ENCODE measurements around a stretch of chr1.

- PRO-cap, 2 experiments = no peak in any of the 2 experiments
Measured at GRCh38 chr1:8241540-8241985, 76.4 kb upstream of the SLC45A1 start.

GRCh38 chr1:8294361-8294688 is 23.6 kb upstream of the SLC45A1 start:
- PRO-cap, 2 experiments = no peak in any of the 2 experiments

- PRO-cap, 2 experiments = no peak in any of the 2 experiments
Measured at GRCh38 chr1:8350322-8350819, 32.5 kb downstream of the SLC45A1 start.

DNA sequence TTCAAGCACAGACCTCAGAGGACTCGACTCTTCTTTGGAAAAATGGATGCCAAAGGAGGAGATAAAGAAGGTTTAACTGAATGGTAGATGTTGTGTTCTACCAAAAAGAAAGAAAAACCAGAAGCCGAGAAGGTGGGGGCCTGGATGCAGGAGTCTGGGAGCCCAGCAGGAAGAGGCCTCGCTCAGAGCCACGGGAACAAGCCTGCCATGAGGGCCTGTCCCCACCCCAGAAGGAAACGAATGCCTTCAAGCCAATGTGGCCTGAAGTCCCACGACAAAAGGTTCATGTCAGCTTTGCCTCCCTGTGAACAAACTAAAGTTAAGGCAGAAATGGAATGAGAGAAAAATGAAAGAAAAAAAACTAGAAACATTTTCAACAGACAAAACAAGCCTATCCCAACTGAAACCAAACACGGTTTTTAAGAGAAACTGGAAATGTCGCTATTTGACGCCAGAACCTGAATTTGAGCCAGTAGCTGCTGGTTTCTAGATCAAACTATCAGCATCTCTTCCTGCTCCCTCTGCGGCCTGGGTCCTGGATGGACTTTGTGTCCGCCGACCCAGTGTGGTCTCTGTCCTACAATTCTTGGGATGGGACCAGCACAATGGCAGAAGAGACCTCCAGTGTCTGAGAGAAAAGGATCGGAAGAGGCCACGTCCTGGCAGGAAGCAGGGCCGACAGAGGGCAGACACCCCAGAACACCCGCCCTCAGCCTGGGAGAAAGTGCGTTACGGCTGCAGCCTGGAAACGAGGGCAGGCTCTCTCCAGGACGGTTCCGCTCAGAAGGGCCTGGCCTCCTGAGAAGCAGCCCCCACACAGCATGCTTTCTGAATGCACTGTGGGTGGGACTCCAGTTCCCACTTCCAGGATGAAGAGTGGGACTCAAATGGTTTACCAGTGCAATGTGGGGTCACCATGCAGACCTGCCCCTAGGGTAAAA is 35.2 kb downstream of the SLC45A1 start:
- PRO-cap, 2 experiments = no peak in any of the 2 experiments

DNA sequence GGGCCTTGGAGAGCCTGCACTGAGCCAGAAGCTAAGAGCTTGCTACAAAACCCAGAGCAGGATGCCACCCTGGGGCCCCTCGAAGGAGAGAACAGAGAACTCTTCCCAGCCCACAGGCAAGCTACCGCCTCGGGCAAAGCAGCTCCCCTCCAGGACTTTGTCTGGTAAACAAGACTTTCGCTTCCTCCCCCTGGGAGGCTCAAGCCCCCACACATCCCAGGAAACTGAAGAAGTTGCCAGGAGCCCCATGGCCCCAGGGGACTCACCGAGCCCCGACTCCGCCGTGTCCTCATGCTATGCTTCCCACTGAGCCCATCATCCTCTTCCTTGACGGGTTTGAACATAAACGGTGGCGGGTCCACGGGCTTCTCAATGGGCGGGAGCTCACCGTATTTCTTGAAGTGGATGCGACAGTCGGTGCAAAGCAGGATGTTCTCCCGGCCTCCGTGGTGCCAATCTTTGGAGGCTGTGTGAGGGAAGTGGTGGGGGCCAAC is 45.9 kb downstream of the SLC45A1 start:
- PRO-cap, 2 experiments = no peak in any of the 2 experiments

GRCh38 chr1:8463147-8463842 is 145.4 kb downstream of the SLC45A1 start:
- PRO-cap, 2 experiments = no peak in any of the 2 experiments

- PRO-cap, 2 experiments = peak in 2 of 2 experiments; most common plus-strand start chr1:8526132 (in 2); most common minus-strand start chr1:8525951 (in 2)
Measured at GRCh38 chr1:8525598-8526455, 207.9 kb downstream of the SLC45A1 start.

DNA sequence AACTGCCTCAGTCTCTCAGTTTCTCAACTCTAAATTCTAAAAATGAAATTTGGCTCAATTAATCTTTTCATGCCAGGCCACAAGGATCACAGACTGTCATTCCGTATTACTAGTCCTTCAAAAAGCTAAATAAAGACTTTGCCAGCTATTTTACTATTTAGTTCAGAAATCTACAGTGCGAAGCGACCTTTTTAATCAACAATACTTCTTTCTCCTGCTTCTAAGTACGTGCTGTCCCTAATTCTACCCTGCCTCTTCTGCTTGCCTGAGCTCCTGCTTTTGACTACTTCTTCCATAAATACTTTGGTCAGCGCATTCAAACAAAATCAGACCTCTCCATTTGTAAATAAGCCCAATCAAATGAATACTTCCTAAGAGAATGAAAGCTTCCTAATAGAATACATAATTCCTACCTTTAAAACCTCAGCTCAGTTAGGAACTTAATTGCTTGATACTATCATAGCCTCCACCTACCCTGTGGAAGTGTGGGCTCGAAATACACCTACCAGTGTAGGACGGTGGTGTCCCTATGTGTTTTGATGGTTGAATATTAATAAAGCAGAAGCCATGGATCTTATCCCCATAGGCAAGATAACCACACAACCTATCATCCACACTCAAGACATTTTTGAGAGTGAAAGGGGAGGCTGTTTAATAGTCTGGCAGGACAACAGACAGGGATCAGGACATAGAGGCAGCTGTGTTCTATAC is 196.8 kb downstream of the RERE start:
- PRO-cap, 2 experiments = no peak in any of the 2 experiments

DNA sequence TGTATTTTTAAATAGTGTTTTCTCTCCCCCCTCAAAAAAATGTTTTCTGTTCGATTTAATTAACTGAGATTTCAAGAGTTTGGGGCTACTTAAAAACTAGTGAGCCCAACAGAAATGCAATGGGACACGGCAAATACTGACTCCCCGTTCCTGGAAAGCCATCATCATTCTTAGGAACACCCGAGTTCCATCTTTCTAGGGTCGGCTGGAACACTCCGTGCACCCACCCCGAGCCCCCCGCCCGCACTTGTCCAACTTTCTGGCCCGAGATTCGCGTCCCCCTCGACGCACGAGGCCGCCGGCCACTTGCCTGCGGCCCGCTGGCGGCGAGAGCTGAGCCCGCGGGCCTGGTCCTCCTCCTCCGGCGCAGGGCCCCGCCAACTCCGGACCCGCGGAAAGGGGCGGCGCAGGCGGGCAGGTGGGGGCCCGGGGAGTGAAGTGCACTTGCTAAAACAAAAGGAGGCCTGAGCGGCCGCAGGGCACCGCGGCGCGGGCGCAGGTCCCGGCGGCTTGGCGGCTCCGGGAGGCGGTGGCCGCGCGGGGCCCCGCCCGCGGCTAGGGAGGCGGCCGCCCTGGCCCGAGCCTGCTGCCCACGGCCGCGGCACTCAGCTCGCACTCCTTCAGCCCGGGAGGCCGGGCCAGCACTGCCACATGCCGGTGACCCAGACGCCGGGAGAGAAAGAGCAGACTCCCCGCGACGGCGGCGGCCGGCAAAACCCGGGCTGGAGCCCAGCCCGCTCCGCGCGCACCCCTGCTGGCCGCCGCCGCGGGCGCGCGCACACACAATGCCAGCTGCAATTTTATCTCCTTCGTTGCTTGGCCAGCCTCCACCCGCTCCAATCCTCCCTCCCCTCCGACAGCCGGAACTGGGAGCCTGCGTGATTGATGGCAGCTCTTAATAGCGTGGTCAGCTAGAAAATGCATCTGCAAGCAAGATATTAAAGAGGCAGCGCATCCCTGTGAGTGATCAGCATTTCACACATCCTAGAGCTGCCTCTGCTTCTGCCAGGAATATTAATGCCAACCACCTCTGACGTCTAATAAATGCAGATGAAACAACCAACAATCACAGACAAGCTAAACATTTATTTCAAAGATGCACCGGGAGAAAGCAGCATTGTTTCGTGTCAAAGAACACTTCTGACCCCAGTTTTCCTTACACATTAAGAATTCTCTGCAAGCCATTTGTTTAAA is 114.3 kb downstream of the RERE start:
- PRO-cap, 2 experiments = peak in 2 of 2 experiments; most common minus-strand start position 646 of the sequence (in 2)

- PRO-cap, 2 experiments = no peak in any of the 2 experiments
Measured at GRCh38 chr1:8860635-8861367, 17.7 kb downstream of the ENO1 start.

DNA sequence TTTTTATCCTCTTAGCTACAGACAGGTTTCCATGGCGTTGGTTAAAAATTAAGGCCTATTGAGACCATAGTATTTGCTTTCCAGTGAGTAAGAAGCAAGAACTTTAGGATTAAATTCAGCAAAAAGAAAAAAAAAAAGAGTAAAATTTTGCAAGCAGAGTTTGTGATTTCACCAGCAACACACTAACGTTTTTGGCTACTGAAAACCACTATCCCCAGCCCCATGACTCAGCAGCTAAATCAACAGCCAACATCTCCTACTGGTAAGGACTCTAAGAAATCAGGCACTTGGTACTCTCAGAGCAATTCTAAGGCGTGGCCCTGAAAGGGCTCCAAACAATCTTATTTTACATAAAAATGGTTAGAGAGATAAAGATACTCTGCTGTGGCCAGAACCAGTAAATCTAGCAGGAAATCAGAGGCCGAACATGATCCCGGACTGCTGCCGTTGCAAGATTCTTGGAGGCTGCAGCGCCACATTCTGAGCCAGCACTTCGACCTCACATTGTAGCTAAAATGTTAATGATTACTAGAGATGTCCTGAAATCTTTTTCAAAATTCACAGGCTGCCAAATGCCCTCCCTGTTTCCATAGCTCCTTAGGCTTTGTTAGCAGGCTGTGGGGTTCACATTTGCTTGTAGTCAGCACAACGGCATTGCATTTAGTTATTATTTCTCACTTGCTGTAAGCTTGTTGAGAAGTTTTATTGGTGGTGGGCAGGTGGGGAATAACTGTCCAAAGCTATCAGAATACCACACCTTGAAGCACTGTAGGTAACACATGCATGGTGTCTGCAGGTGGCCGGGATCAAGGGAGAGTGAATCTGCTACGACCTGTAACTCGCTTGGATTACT is 1.7 kb upstream of the ENO1 start:
- PRO-cap, 2 experiments = no peak in any of the 2 experiments

GRCh38 chr1:9071545-9072054 is 2.2 kb upstream of the SLC2A5 start:
- PRO-cap, 2 experiments = no peak in any of the 2 experiments

- PRO-cap, 2 experiments = no peak in any of the 2 experiments
Measured at GRCh38 chr1:9149620-9150335, 20.9 kb upstream of the GPR157 start.

- PRO-cap, 2 experiments = no peak in any of the 2 experiments
Measured at GRCh38 chr1:9164862-9165696, 36.2 kb upstream of the GPR157 start.

- PRO-cap, 2 experiments = no peak in any of the 2 experiments
Measured at GRCh38 chr1:9196168-9197258, 38.1 kb upstream of the H6PD start.

- PRO-cap, 2 experiments = no peak in any of the 2 experiments
Measured at GRCh38 chr1:9198539-9199202, 35.9 kb upstream of the H6PD start.

DNA sequence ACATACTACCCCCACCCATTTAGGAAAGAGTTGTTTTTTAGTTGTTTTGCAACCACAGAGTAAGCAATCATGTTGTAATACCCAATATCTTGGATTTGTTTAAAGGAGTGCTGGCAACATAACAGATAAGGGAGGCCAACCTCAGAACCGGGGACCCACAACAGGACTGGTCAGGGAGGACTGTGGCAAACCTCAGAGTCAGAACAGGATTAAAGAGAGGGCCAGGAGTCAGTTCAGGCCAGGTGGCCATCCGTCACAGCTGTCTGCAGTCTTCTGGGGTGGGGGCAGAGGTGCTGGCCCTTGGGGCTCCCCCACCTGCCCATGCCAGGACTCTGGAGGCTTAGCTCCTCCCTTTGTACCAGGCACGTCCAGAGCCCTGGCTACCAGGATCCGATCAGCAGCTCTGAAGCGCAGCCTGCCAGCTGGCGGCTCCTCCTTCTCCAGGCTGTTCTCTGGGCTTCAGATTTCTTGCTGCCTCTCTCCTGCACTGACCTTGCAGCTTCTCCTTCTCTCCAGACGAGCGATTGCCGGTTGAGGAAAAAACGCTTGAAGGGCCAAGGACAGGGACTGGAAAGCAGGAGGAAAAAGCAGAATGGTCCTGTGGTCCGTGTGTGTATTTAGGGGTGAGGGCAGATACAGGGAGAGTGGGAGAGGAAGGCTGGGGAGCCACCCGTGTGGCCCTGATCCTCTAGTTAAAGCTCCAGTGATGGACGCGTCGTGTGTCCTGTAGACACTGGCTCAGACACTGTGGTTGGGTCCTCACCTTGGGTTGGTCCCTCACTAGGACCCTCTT is 8.0 kb downstream of the H6PD start:
- PRO-cap, 2 experiments = no peak in any of the 2 experiments

GRCh38 chr1:9248759-9249191 is 14.2 kb downstream of the H6PD start:
- PRO-cap, 2 experiments = no peak in any of the 2 experiments

GRCh38 chr1:9251320-9252217 is 17.0 kb downstream of the H6PD start:
- PRO-cap, 2 experiments = no peak in any of the 2 experiments

GRCh38 chr1:9266070-9267046 is 26.3 kb upstream of the SPSB1 start:
- PRO-cap, 2 experiments = no peak in any of the 2 experiments